Epithelial cell of esophagus (primary cell): ENCODE measurements around a stretch of chr12.

- RRBS: no CpG with 5 or more reads among the region's 2 CpGs
These were observed 205.6 kb downstream of the SLC38A4 start for GRCh38 chr12:46620060-46620689.

DNA sequence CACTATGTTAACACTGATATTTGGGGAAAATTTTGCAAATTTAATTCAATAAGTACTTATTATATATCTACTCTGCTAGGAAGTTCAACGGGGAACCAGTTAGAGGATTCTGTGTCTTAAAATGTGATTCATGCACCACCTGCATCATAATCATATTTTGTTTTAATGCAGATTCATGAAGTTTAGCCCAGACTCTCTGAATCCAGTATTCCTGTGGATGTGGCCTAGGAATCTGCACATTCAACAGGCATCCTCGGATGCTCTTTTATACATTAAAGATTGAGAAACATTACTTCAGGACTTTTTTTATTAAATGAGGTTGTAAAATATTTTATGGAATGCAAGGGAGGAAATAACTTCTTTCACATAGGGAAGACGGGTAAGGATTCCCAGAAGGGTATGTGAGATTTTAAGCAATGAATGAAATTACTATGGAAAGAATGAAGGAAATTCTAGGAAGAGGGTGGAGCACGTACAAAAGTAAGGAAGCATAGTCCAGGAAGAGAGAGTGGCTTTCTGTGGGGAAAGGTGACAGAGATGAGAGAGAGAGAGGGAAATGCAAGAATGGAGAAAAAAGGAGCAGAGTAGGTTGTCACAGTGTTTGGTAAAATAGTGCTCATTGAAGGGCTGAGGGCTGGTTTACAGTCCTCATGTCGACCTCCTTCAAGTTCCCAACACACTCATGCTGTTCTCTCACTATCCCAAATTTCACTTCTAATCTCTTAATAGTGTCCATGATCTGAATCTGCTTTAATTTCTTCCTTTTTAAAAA is 138.6 kb downstream of the SLC38A4 start:
- RRBS: no CpG with 5 or more reads among the region's 5 CpGs

DNA sequence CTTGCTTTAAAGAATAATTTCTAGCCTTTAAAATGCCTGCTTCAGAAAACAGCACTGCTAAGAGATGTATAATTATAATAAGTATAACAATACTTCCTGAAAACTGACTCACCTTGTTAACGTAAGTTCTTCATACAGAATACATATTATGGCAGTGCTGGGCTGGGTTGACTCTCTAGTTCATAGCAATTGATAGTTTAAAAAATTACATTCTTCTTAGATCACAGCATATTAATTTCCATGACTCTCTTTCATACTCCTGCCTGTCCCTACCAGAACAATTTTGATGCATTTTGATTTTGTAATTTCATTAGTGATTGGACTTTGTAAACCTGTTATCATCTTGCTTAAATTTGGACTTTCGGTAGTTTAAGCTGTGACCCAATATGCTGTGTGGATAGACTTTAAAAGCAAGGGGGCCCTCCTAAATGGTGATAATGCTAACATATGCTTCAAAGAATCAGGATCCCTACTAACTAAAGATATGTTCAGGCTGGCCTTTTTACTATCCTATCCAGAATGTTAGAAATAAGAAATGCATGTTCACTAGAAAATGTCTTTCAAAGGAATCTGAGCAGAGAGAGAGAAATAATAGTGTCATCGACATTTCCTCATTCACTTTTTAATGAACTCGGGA is 16.9 kb downstream of the SLC38A4 start:
- RRBS: no CpG with 5 or more reads among the region's 4 CpGs

- RRBS: no CpG with 5 or more reads among the region's 13 CpGs
These were observed 25.2 kb upstream of the AMIGO2 start for GRCh38 chr12:47104747-47105480.

DNA sequence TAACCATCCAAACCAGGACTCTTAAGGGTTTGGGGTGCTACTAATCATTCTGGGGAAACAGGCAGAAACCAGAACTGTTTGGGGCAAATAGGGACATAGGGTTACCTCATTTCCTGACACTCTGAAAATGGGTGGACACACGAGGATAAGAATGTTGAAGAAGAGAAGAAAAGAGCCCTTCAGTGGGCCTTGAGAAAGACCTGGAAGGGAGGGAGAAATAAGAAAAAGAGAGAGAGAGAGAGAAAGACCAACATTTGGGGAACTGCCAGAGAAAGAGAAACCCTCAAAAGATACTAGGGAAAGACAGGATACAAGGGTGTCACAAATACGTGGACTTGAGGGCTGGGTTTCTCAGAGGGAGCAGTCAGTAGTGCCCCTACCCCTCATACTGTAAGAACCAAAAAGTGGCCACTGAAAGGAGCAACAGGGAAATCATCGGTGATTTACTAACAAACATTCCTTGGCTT is 143.2 kb upstream of the AMIGO2 start:
- RRBS: no CpG with 5 or more reads among the region's 3 CpGs

DNA sequence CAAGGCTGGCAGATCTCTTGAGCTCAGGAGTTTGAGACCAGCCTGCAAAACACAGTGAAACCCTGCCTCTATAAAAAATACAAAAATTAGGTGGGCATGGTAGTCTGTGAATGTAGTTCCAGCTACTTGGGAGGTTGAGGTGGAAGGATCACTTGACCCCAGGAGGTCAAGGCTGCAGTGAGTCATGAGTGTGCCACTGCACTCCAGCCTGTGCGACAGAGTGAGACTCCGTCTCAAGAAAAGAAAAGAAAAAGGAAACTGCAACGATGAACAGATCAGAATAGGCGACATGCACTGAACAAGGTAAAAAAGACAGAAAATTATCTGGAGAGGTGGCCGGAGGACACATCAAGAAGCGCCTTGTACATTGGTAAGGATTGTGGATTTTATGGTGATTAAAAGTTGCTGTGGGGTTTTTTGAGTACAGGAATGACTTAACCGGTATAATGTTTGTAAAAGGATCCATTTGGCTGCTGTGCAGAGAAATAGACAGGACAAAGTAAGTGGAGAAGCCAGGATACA is 273.8 kb upstream of the AMIGO2 start:
- RRBS: 100% methylated on average over 2 of the region's 7 CpGs

GRCh38 chr12:47636910-47637339 is 68.9 kb downstream of the RPAP3 start:
- RRBS: no CpG with 5 or more reads among the region's 3 CpGs

GRCh38 chr12:47717521-47718158 is 7.7 kb downstream of the ENDOU start:
- RRBS: no CpG with 5 or more reads among the region's 12 CpGs

DNA sequence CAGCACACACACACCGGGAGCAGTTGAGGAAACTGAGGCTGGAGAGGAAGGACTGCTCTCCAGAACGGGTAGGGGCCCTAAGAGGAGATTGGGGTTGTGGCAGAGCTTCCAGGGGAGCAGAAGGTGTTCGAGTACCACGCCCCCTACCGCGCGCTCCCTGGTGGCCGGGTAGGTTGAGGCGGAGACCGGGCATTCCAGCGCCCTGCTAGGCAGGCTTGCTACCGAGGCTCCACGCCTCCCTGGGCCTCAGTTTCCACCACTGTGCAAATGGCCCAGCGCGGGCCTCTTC is 683 bp upstream of the RAPGEF3 start:
- RRBS: no CpG with 5 or more reads among the region's 15 CpGs

GRCh38 chr12:47788428-47788735 is 15.3 kb downstream of the SLC48A1 start:
- RRBS: no CpG with 5 or more reads among the region's 6 CpGs

DNA sequence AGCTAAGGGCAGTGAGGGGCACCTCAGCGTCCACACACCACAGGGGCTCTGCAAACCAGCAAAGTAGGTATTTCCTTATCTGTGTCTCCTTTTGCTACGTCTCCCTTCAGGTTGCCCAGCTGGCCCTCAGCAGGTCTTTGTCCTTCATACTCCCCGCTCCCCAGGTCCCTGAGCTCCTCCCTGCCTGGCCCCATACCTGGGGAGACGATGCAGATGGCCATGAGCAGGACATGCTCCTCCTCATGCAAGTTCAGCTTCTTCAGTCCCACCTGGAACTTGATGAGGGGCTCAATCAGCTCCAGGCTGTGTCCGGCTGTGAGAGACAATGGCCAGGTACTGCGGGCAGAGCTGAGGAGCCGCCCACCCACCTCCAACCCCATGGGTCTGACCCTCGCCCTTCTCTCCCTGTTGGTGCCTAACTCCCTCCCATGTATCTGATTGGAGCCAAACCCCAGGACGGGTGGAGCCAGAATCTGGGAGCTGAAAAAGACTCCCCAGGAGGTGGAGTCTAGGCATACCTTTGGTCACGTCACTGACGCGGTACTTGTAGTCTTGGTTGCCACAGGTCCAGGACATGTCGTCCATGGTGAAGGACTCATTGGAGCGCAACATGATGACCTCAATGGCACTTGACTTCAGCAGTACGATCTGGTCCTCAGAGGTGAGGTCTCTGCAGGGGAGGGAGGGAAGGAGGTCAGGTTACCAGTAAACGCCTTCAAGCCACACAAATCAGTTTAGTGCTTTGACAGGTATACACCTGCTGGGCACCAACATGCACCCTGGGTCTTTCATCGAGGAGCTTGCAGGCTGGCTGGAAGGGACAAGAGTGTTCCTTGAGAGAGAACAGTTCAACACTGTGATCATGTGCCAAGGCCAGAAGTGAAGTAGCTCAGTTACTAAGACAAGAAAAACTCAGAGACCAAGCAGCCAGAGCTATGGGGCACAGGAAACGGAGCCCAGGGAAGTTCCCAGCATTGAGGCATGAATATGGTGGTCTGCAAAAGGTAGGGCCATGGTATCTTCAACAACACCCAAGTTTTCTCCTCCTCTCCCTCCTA is 26.8 kb upstream of the HDAC7 start:
- RRBS: no CpG with 5 or more reads among the region's 18 CpGs

DNA sequence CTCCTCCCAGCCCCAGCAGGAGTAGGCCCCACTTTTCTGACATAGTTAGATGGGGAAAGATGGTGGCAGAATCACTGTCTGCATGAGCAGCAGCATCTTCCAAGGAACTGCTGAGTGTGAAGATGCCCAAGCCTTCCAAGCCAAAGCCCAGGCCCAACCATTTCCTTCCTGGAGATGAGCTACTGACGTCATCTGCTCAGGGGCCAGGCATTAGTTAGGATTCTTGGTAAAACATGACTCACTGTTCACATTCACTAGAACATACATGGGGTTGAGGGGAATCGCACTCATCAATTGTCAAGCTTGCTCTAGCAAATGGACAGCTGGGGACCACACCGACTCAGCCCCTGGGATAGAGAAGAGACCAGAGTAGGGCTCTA is 37.2 kb downstream of the VDR start:
- RRBS: no CpG with 5 or more reads among the region's 3 CpGs

DNA sequence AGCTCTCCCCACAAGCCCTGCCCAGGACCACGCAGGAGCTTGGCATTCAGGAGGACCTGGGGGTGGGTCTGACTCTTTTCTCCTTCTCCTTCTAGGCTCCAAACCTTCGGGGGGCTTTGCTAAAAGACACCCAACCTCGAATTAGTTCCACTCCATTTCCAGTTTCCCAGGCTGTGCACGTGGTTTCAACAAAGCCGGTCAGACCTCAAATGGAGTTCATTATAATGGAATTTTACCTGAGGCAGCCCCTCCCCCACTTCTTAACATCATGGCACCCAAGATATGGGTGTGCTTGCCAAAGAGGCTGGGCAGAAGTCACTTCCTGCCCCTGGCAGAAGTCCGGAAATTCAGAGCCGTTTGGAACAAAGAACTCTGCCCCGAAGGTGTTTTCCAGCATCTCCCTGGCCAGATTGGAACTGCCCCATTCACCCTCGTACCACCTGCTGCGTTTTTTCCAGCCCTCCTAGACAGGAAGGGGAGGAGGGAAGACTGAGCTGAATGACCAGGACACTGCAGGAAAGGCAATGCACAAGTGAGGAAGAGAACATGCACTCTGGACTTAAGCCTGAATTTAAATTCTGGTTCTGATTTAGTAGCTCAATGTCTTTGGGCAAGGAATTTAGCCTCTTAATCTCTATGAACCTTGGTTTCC is 8.2 kb downstream of the VDR start:
- RRBS: no CpG with 5 or more reads among the region's 10 CpGs

DNA sequence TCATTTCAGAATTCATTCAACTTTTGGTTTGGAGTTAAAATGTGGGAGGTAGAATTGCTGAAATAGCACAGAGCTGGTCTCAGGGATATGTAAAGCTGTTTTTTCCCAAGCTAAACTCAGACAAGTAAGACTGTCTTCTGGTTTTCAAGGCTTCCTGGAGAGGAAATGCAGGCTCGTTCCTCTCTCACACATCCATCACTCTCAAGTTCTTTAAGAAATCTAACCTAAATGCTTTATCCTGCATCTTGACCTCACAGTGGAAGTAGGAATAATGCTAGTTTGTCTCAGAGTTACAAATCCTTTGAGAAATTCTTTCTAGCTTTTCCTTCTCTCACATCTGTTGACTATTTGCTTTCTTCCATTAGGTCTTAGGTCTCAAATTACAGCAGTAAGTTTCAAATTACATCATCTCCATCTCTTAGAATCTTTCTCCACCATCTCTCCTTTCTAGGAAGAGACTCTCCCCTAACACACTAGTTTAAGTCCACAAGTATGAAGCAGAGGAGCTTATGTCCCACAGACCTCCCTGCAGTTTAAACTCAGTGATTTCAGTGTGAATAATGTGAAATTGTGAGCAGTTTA is 7.4 kb upstream of the CCDC184 start:
- RRBS: no CpG with 5 or more reads among the region's 1 CpG

- RRBS: under 1% methylated on average over 4 of the region's 22 CpGs
These were observed 527 bp upstream of the CCDC184 start for GRCh38 chr12:48182841-48183392.

DNA sequence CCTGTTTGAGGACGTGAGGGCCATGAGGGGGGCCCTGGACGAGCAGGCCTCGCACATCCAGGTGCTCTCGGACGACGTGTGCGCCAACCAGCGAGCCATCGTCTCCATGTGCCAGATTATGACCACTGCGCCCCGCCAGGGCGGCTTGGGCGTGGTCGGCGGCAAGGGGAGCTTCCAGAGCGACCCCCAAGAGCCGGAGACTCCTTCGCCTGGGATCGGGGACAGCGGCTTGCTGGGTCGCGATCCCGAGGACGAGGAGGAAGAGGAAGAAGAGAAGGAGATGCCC is 780 bp downstream of the CCDC184 start:
- RRBS: no CpG with 5 or more reads among the region's 24 CpGs

DNA sequence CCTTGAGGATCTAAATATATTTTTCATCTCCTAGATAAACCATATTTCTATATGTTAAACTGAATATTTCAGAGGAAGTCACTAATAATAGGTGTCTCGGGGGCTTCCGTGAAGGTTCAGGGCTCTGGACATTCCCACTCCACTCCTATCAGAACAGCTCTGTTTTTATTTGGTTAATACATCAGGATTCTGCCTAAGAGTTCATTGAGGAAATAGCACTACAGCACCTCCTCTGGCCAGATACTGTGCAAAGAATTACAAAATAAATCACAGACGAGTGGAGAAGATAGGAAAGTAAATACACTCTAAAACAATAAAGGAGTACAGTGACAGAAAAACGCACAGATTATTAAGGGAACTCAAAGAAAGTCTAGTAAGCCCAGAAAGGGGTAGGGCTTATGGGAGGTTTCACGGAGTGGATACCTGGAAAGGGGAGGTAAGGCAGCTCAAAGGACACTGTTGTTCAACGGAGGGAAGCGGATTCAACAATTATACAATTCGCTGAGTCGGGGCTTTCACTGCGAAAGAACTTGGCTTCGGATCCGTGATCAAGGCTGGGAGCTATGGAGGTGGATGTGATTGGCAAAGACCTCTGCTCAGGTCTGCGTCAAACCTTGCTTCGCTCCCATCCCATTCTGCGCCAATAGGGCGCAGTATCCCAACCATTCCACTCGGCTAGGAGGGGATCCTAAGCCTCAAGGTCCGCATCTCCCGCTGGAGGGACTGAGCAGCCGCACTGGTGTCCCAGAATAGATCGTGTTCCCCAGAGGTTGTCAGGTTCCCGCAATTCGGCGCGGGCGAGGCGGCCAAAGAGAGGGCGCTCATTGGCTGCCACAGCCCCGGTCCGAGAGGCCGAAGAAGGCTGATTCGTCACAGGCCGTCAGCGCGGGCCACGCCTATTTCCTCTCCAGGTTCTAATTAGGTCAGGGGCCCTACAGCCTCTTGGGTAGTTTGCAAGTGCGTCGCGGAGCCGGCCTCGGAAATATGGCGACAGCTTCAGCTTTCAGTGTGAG is 5.4 kb downstream of the OR10AD1 start:
- RRBS: no CpG with 5 or more reads among the region's 42 CpGs

DNA sequence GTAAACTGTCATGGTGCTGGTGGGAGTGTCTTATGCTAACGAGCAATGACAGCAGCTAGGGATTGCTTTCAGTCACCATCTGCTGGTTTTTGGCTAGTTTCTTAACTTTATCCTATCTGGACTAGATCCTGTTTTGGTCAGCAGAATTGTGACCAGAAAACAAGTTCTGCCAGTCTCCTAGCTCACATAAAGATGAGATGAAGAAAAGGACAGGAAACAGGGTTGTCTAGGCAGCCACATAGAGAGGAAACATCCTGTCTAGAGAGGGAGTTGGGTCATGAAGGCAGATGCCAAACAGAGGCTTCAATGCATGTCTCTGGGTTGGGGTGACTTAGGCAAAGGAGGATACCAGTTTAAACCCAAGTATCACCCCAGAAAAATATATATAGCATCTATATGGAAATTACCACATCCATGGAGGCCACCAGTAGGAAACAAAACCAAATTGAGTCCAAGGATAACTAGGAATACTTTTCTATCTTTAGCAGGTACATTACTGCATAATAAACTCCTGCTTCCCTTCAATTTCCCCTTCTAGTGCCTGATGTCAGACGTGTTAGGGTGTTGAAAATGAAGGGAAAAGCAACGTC is 42.4 kb upstream of the H1-7 start:
- RRBS: no CpG with 5 or more reads among the region's 3 CpGs

DNA sequence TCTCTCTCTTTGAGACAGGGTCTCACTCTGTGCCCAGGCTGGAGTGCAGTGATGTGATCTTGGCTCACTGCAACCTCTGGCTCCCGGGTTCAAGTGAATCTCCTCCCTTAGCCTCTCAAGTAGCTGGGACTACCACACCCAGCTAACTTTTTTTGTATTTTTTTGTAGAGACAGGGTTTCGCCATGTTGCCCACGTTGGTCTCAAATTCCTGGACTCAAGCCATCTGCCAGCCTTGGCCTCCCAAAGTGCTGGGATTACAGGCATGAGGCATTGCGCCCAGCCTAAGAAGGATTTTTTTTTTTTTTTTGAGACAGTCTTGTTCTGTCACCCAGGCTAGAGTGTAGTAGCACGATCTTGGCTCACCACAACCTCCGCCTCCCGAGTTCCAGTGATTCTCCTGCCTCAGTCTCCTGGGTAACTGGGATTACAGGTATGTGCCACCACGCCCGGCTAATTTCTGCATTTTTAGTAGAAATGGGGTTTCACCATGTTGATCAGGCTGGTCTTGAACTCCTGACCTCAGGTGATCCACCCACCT is 7.2 kb downstream of the C12orf54 start:
- RRBS: no CpG with 5 or more reads among the region's 9 CpGs